Spleen (tissue), 7 donors: ENCODE data around the genes B4GALT6, GAREM1 and KLHL14.

- PRO-cap, 4 experiments, result peak in 4 of 4 experiments; most common plus-strand start chr18:26549958 (in 3); most common minus-strand start chr18:26549807 (in 4)
- RAMPAGE, long total RNA, 4 experiments, result no peak in any of the 4 experiments
These were observed 1.3 kb upstream of the KCTD1 start for GRCh38 chr18:26549723-26550038.

DNA sequence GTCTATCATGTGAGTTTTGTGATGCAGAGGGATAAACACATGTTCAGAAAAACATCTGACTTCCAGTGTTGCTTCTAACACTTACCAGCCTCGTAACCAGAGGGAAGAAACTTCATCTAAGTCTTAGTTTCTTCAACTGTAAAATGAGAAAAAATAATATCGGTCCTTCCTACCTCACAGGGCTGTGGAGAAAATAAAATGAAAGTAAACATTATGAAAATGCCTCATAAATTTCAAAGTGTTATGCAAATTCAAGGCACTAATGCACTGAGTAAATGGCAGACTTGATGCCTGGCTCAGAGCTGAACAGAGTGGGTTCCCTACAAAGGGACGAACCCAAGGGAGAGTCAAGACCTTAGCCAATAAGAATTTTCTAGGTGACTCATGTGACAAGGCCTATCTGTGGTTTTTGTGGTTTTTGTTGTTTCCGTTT lies 113.1 kb upstream of the AQP4 start:
- PRO-cap, 4 experiments, result no peak in any of the 4 experiments
- RAMPAGE, long total RNA, 4 experiments, result no peak in any of the 4 experiments

GRCh38 chr18:27992412-27993079 lies 184.4 kb downstream of the CDH2 start:
- PRO-cap, 4 experiments, result no peak in any of the 4 experiments
- RAMPAGE, long total RNA, 4 experiments, result start-site peak on the minus strand in 1 of 4 experiments, at chr18:27992732-27992836 at its widest, 41 reads per replicate

DNA sequence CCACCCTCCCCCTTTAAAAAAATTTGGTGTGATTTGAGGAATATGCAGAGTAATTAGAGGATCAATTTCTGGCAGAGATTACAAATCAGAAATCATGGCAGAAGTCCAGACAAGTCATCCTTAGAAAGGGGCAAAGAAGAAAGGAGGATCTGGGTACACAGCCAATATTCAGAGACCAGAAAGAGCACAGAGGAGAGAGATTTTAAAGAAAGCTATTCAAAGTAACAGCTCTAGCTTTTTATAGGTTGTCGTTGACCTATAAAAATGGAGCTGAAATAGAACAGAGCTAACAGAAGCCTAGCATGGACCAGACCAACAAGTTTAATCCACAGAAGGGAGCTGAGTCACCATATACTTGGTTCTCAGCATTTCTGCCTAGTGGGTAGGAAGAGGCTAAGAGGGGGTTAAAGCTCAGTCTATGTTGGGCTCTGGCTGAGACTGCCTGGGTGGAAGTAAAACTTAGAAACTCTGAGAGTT lies 677.9 kb upstream of the CDH2 start:
- PRO-cap, 4 experiments, result no peak in any of the 4 experiments
- RAMPAGE, long total RNA, 4 experiments, result no peak in any of the 4 experiments

DNA sequence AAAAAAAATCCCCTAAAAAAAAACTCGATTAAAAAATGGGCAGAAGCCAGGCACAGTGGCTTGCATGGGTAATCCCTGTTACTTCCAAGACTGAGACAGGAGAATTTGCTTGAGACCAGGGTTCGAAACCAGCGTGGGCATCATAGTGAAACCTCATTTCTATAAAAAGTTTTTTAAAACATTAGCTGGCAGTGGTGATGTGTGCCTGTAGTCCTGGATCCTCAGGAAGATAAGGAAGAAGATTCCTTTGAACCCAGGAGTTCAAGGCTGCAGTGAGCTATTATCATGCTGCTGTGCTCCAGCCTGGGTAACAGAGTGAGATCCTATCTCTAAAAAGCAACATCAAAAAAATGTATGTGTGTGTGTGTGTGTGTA lies 1417.5 kb upstream of the CDH2 start:
- PRO-cap, 4 experiments, result no peak in any of the 4 experiments
- RAMPAGE, long total RNA, 4 experiments, result no peak in any of the 4 experiments

DNA sequence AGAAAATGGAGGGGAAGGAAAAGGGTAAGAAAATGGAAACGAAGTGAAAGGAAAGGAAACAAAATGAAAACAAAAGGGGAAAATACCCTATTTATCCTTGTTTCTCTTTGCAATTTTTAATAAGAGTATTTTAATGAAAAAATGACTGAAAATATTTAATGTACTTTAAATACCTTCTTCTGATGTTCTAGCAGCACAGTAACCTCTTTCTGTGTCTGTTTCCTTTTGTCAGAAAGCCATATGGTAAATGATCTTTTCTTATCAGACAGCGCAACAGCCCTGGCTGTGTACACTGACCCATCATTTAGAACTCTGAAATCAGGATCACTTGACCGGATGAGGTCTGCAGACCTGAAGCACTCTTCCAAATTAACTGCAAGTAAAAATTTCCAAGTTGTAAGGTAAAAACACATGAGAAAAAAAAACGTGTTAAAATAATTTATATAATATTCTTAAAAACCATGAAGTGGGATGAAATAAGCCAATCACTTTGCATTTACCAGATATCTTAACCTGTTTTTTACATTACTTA lies 11.7 kb downstream of the DSC3 start:
- PRO-cap, 4 experiments, result no peak in any of the 4 experiments
- RAMPAGE, long total RNA, 4 experiments, result no peak in any of the 4 experiments

DNA sequence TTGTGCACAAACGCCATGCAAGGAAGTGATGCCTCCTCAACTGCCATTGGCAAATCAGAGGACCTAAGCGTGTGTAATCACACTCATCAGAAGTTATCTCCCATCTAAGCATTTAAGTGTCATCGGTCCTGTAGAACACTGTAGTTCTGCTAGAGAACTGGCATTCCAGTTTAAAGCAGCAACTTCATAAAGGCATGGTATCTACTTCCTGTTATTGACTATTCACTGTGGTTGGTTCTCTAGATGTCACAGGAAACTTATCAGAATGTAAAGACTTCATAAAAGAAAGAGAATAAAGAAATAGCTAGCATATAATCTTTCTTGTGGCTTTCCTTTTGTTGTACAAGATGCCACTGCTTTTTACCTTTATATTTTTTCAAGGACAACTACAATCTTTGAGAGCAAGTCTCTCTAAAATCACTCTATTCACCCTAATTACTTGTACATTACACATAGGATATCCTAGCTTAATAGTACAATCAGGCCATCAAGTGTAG lies 492 bp upstream of the DSC1 start:
- PRO-cap, 4 experiments, result no peak in any of the 4 experiments
- RAMPAGE, long total RNA, 4 experiments, result no peak in any of the 4 experiments

DNA sequence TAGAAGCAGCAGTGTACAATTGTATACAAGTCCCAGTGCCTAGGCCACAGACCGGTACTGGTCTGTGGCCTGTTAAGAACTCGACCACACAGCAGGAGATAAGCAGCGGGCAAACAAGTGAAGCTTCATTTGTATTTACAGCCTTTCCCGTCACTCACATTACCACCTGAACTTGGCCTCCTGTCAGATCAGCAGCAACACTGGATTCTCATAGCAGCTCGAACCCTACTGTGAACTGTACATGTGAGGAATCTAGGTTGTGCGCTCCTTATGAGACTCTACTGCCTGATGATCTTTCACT lies 60.8 kb upstream of the DSC1 start:
- PRO-cap, 4 experiments, result no peak in any of the 4 experiments
- RAMPAGE, long total RNA, 4 experiments, result no peak in any of the 4 experiments

DNA sequence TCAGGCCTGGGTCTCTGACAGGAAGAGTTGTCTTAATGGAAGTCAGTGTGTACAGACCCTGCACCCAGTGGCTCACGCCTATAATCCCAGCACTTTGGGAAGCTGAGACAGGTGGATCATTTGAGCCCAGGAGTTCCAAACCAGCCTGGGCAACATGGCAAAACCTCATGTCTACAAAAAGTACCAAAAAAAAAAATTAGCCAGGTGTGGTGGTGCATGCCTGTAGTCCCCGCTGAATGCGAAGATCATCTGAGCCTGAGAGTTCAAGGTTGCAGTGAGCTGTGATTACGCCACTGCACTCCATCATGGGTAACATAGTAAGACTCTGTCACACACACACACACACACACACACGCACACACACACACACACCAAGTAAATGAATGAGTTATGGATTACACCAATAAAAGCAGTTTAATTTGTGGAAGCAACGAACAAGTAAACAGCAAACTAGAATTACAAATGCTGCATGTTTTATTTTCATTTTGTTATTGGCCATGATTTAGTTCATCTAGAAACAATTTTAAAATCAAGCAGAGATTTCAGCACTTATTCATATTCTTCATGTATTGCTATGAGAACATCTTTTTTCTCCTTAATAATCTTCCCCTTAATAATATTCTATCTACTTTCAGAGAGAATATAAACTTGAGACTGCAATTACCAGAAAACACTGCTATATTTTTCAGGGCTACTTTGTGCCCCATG lies 70.4 kb upstream of the DSC1 start:
- PRO-cap, 4 experiments, result no peak in any of the 4 experiments
- RAMPAGE, long total RNA, 4 experiments, result no peak in any of the 4 experiments

DNA sequence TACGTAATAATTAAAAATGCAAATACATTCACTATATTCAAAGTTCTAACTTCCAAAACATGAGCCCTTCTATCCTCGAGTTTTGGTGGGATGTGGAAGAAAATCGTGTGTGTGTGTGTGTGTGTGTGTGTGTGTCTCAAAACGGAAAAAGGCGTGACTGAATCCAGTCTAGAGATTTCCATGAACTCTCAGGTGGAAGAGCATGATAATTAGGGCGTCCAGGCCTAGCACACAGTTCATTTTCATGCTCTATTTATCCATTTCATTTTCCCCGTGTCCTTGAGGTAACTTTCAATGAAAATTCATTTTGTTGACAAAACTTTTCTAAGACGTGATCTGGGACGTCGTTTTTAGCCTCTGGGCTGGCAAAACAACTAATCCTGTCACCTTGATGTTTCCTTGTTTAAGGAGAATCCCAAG lies 1.3 kb downstream of the DSG2 start:
- PRO-cap, 4 experiments, result no peak in any of the 4 experiments
- RAMPAGE, long total RNA, 4 experiments, result no peak in any of the 4 experiments

DNA sequence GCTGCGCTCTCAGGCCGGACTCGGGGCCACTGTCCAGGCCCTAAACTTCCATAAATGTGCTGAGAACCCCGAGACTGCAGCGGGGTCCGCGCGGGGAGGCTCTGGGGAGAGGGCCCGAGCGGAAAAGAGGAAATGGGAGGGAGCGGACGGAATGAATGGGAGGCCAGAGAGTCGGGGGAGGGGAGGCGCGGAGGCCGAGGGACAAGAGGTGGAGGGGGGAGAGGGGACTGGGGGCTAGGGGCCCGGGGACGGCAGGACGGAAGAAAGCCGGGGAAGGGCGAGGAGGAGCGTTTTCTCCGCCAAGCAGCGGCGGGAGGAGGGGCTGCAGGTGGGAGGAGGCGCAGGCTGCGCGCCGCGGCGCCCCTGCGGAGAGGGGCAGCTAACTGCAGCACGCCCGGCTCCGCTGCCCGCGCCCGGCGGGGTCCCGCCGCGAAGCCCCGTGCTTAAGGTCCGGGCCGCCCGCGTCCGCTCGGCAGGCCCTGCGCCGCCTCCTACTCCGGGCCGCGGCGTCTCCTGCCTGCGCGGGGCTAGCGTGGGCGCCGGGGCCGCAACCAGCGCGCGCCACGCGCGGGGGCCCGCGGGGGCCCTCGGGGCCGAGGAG lies at the start of gene B4GALT6:
TSS of gene B4GALT6 (minus strand) at position 129 of the 601 bp plus-strand sequence.
- PRO-cap, 4 experiments, result peak in 1 of 4 experiments; most common plus-strand start position 378 of the sequence (in 1); most common minus-strand start position 258 of the sequence (in 1)
- RAMPAGE, long total RNA, 4 experiments, result start-site peak on the minus strand in 1 of 4 experiments, centred at position 111 of the sequence, 6 reads per replicate

GRCh38 chr18:31685746-31686157 lies 1.4 kb upstream of the B4GALT6 start:
- PRO-cap, 4 experiments, result no peak in any of the 4 experiments
- RAMPAGE, long total RNA, 4 experiments, result no peak in any of the 4 experiments

- PRO-cap, 4 experiments, result no peak in any of the 4 experiments
- RAMPAGE, long total RNA, 4 experiments, result no peak in any of the 4 experiments
These were observed 35.6 kb upstream of the RNF125 start for GRCh38 chr18:31982948-31983591.

- PRO-cap, 4 experiments, result peak in 1 of 4 experiments; most common plus-strand start chr18:32041076 (in 1); most common minus-strand start chr18:32041028 (in 1)
- RAMPAGE, long total RNA, 4 experiments, result no peak in any of the 4 experiments
These were observed 22.3 kb downstream of the RNF125 start for GRCh38 chr18:32040767-32041454.

DNA sequence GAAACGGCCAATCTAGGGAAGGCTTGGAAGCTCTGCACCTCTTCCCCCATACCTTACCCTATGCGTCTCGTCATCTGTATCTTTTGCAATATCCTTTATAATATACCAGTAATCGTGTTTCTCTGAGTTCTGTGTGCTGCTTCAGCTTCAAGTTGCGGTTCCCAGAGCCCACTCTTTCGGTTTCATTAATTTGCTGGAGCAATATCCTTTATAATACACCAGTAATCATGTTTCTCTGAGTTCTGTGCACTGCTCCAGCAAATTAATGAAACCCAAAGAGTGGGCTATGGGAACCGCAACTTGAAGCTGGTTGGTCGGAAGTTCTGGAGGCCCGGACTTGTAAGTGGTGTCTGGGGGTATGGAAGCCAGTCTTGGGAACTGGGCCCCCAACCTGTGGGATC lies 4.6 kb upstream of the RNF138 start:
- PRO-cap, 4 experiments, result no peak in any of the 4 experiments
- RAMPAGE, long total RNA, 4 experiments, result no peak in any of the 4 experiments

GRCh38 chr18:32283538-32283926 lies 93.7 kb downstream of the MEP1B start:
- PRO-cap, 4 experiments, result no peak in any of the 4 experiments
- RAMPAGE, long total RNA, 4 experiments, result no peak in any of the 4 experiments

GRCh38 chr18:32470575-32471452 lies at the start of gene GAREM1:
Gene GAREM1 (minus strand): TSS chr18:32470882.
- PRO-cap, 4 experiments, result peak in 4 of 4 experiments; most common plus-strand start chr18:32471104 (in 3); most common minus-strand start chr18:32470749 (in 4)
- RAMPAGE, long total RNA, 4 experiments, result start-site peak on the minus strand in 1 of 4 experiments, at chr18:32470472-32470917 at its widest, 8 reads per replicate

GRCh38 chr18:32721078-32721277 lies 51.8 kb downstream of the KLHL14 start:
- PRO-cap, 4 experiments, result peak in 1 of 4 experiments; most common minus-strand start chr18:32721147 (in 1)
- RAMPAGE, long total RNA, 4 experiments, result no peak in any of the 4 experiments

DNA sequence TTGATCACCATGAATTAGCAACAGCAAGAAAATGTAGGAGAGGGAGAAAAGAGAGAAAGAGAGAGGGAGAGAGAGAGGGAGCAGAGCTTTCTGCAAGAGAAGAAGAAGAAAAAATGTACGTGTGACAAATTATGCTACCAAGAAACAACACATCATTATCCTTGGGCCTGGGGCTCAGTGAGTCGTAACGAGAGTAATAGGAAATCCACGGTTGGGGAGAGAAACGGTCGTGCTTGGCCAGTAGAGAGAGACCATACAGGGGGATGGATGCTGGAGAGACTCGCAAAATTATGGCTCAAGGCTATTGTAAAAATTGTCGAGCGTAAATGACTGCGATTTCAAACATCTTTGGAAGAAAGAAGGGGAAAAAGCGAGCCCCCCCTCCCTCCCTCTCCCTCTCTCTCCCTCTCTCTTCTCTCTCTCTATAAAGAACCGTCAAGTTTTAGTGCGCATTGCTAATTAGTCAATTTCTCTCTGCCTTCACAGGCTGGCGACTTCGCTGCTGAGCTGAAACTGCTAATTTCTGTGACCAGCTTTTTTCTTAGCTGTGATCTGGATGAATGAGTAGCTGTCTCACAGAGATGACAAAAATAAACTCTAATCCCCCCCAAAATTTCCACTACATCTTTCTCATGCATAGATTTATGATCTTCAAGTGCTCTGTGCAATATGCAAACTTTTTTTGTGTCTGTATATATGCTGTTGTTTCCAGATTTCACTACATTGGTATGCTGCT lies at the start of gene KLHL14:
TSS of gene KLHL14 (minus strand) at position 195 of the 736 bp plus-strand sequence.
- PRO-cap, 4 experiments, result no peak in any of the 4 experiments
- RAMPAGE, long total RNA, 4 experiments, result no peak in any of the 4 experiments

DNA sequence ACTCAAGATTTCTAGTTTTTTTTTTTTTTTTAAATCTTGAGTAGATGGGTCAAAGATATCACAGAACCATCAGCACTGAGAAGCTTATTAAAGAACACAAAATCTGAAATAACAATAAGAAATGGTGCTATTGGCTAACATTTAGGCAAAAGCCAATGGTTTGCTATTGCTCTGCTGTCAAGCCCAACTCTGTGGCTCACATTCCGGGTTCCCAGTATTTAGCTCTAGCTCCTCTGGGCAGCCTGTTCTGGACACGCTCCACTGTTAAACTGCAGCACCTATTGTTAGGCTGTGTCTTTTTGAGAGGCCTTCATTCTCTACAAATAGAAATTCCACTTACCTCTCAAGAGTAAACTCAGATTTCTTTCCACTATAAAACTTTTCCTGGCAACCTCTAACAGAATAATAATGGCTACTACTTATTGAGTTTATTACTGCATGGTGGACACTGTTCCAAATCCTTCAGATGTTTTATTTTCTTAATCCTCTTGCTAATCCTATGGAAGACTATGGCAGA lies 3.7 kb upstream of the KLHL14 start:
- PRO-cap, 4 experiments, result no peak in any of the 4 experiments
- RAMPAGE, long total RNA, 4 experiments, result no peak in any of the 4 experiments